Gallbladder (tissue), 1 donor: ENCODE measurements around a stretch of chr6.

DNA sequence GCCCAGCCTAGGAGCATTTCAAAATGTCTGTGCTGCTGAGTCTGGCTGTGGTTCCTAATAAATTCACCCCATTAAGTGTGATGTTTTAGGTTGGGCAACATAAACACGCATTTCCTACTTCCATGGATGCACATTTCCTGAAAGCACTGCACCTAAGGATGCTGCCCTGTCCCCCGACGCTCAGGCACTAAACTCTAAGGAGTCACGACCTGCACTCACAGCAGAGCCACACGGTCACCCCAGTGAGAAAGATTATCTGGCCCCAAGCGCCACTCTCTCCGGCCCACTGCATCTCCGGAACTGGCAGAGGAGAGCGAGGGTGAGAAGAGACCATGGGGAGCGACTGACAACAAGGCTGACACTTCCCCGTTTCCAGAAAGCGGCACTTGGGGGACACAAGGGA lies 1.1 kb downstream of the REV3L start:
- PRO-cap = bidirectional peak, plus-strand start at position 375 of the sequence, minus-strand start at position 302 of the sequence

- PRO-cap = no peak
Measured at GRCh38 chr6:111540831-111541361, 57.9 kb upstream of the REV3L start.

DNA sequence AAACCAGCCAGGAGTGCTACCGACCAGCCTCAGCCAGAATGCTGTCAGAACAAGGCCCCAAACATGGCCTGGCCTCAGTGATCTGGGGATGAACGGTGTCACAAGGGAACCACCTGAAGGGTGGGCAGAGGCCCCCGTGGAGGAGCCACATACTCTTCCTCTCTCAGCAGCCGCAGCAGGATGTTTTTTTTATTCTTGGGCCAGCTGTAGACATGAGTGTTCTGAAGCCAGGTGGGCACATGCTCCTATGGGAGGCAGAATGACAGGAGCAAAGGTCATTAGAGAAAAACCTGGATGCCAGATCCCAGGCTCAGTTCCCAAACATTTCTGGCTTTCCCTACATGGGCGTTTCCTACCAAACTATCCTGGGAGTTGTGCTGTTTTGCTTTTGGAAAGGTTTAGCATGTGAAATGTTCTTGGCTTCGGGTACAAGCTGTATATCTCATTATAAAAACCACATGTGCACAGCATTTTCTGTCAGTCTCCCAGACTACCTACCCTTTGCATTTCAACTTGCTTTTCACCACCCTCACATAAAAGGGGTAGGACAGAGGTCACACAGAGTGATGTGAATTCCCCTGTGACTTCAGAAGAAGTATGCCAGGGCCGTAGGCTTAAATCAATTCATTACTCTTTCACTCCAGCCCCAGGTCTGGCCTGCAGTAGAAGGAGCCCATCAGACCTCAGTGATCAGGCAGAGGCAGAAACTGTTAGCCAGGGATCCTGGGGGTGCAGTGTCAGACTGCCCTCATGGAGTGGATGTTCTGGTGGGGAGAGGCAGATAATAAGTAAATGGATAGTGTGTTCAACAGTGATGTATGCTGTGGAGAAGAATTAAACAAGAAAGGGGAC lies 46.1 kb downstream of the TRAF3IP2 start:
- PRO-cap = no peak

DNA sequence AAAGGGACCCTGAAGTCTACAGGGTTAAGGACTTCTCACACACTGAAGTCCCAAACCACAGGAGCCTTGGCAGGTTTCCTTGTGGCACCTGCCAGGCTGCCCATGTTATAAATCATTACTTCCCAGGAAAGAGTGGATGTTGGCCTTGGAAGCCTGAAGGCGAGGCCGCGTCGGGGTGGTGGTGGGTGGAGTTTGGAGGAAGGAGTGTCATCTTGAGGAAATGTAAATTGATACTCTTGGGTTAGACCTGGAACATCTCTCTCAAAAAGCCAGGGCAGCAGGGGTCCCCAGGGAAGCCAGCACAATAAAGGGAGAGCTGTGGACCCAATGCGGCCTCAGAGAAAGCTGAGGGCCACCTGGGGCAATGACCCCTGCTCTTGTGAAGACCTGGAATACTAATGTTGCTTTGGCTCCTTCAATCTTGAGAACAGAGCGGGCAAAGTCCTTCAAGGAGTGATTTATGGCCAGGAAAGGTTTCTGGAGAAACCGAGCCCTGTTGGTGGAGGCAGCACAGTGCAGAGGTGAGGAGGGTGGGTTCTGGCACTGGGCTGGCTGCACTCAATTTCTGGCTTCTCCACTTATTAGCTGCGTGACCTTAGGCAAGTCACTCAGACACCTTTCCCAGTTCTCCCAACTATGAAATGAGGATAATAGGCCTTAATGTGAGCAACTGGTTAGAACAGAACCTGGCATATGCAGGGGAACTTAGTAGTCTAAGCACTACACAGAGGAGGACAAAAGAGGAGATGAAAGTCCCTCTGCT lies 26.4 kb upstream of the TRAF3IP2 start:
- PRO-cap = no peak

DNA sequence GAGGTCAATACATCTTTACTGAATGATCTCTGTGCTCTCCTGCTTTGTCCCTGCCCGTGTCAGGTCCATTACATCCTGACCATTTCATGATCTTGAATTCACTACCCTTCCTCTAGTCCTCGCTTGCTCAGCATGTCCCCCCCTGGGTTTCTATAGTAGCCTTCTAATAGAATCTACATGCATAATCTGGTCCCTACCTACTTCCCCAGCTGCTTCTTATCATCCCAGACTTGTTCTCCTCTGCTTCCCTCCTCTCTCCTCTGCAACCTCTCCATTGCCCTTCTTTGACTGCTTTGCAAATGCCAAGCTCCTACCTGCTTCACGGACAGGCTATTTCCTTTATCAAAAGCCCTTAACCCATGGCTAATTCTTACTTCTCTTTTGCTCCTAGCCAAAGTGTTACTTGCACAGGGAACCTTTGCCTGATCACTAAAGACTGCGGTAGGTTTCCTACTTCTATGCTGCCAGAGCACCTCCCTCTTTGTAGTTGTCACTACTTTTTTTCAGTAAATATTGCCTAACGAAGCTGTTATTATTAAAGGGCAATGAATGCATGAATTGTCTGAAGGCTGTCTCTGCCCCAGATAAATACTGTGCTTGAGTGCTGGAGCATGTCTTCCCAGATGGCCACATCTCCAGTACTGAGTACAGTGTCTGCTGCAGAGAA lies 73.3 kb upstream of the TRAF3IP2 start:
- PRO-cap = no peak

GRCh38 chr6:111714916-111715816 lies 109.5 kb upstream of the TRAF3IP2 start:
- PRO-cap = no peak

DNA sequence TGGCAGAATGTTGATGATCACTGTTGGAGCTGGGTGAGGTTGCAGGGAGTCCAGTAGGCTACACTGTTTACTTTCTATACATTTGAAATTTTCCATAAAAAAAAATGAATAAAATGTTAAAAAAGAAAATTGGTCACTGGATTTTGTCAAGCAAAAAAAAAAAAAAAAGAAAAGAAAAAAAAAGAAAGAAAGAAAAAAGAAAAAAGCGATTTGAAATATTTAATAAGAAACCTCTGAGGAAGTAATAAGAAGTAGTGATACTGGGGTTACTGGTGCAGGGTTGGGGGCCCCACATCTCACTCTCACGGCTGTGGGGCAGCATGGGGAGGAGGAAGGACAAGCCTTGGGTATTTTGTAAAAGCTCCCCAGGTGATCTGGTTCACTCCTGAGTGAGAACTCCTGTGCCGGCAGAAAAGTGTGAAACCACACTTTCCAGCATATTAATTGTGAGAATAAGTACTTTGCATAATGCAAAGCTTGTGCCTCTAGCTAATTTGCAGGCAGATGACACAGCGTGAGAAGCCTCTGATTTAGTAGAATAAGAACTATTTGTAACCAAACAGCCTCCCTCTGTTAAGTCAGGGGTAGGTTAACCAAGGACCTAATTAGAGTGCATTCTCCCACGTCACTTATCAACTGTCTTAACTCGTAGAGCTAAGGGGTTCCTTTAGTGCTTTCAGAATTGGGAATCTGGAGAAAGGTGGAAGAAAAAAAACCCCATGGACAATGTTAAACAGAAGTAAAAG lies 109.0 kb downstream of the FYN start:
- PRO-cap = no peak

GRCh38 chr6:111859211-111859661 lies 14.0 kb downstream of the FYN start:
- PRO-cap = no peak

GRCh38 chr6:111860170-111860652 lies 13.0 kb downstream of the FYN start:
- PRO-cap = no peak

- PRO-cap = no peak
Measured at GRCh38 chr6:111869929-111870577, 3.2 kb downstream of the FYN start.

- PRO-cap = no peak
Measured at GRCh38 chr6:111888684-111889791, 15.8 kb upstream of the FYN start.

DNA sequence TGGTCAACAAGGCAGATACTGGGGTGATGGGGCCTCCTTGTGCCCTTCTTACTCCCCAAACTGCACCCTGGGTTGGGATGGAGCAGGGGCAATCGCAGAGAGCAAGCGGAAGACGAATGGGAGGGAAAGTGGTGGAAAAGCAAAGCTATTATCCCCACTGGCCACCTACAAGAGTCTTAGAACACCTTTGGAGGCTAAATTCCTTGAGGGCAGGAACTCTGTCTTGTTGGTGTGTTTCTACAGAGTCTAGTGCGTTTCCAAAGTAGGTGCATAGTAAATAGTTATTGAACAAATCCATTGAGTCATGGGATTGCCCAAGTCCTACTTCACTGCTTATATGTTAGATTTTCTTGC lies 86.8 kb upstream of the FYN start:
- PRO-cap = no peak

DNA sequence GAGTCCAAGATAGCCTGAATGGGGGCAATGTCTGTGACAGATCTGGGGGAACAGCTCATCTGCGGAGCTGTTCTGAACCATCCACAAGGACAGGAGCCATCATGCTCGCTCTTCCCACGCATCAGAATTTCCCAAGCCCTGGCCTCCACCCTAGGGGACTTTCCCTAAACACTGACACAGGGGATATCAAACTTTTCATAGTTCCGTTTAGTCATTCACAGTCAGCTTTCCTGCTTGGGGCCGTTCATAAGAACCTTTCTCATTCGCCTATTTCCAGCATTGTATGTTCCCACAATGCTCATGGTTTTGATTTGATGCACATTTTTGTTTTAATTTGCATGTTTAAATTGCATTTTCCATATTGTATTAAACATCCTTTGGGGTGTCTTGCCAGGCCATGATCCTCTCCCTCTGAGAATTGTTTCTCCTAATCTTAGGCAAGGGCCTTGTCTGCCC lies 37.5 kb upstream of the CCN6 start:
- PRO-cap = no peak

DNA sequence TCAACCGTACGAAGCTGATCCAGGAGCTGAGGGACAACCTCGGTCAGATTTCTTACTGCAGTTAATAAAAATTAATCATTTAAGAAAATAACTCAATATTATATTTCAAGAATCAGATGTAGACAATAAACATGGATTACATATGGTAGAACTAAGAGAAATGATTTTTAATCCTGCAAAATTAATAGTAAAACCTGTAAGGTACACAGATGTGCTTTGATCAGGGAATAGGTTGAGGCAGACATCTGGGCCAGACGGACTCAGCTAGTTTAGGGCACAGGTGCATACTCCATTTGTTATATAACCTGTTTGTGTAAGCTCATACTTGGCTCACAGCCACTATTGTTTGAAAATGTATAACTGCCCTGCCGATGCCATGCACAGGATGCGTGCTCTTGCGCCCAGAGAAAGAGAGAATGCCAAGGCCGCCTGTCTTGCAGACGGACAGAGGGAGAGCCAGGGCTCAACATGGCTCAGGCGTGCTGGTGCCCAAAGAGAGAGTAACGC lies 57.5 kb downstream of the FAM229B start:
- PRO-cap = no peak

- PRO-cap = no peak
Measured at GRCh38 chr6:112214437-112215086, 39.8 kb downstream of the LAMA4 start.

DNA sequence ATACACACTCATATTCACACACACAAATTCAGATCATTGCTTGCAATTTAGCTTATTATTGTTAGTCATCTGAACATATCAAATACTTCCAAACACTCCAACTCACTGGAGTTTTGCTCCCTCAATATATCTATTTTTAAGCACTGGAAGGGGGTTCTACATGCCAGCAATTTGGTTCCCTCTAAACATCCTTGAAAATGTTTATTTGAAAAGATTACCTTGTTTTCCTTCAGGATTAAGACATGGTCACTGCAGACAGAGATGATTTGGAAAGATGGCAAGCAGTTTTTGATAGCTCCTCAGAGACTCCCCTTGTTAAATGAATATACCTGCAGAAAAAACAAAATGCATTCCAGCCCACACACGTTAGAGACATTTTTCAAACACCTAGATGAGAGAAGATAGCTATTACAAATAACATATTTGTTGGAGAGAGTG lies 424.0 kb upstream of the MARCKS start:
- PRO-cap = no peak

DNA sequence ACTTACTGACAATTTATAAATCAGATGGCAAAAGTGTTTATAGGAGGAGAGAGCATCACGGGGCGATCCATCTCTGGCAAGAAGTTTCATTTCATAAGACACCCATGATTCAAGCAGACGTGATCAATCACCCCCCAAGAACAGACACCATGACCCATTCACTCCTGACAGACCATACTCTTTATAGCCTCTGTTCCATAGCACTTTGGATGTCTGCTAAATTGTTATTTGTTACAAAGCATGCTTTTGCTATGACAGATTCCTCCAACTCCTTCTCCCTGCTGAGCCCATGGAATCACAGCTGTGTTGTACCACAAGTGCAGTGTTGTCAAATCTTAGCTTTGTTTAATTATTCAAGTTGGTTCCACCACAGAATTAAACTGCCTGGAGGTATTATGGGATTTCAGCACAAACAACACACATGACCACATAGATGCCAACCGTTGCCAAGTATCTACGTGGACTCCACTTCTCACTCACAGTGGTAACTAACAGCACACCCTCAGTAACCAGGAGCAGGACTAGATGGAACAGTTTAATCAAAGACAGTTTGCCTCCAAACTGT lies 32.8 kb upstream of the MARCKS start:
- PRO-cap = no peak

GRCh38 chr6:113903634-113904263 lies 46.6 kb downstream of the MARCKS start:
- PRO-cap = bidirectional peak, plus-strand start at chr6:113904139, minus-strand start at chr6:113903983

GRCh38 chr6:113968695-113969153 lies 2.2 kb downstream of the HDAC2 start:
- PRO-cap = no peak

DNA sequence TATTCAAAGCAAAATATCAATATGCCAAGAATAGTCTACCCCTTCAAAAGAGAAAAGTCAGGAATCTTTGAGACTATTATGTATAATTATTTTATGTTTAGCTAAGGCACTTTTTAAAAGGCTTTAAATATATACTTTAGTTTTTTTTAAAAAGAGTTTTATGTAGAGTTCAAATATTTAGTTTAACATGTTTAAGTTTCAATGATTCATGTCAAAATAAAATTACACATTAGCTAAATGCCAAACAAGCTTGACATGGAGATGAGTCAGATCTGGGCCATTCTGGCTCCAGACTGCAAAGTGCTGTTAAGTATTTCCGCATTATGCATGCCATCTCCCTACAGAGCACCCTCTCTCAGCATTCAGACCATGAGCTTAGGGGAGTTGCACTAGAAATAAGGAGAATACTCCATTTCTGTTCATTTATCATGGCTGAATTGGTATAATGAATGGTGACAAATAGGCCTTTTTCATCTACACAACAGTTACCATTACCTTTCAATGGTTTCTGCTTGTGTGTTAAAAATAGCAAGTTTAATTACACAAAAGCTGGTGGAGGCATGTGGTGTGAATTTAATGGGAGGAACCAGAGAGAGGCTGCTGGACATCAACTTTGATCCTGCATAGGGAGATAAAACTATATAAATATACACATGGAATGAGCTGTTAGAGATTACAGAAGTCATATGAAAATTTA lies 21.5 kb upstream of the HS3ST5 start:
- PRO-cap = no peak